GM12891 (cell line): Measurements from ENCODE around the gene ZNF714.

DNA sequence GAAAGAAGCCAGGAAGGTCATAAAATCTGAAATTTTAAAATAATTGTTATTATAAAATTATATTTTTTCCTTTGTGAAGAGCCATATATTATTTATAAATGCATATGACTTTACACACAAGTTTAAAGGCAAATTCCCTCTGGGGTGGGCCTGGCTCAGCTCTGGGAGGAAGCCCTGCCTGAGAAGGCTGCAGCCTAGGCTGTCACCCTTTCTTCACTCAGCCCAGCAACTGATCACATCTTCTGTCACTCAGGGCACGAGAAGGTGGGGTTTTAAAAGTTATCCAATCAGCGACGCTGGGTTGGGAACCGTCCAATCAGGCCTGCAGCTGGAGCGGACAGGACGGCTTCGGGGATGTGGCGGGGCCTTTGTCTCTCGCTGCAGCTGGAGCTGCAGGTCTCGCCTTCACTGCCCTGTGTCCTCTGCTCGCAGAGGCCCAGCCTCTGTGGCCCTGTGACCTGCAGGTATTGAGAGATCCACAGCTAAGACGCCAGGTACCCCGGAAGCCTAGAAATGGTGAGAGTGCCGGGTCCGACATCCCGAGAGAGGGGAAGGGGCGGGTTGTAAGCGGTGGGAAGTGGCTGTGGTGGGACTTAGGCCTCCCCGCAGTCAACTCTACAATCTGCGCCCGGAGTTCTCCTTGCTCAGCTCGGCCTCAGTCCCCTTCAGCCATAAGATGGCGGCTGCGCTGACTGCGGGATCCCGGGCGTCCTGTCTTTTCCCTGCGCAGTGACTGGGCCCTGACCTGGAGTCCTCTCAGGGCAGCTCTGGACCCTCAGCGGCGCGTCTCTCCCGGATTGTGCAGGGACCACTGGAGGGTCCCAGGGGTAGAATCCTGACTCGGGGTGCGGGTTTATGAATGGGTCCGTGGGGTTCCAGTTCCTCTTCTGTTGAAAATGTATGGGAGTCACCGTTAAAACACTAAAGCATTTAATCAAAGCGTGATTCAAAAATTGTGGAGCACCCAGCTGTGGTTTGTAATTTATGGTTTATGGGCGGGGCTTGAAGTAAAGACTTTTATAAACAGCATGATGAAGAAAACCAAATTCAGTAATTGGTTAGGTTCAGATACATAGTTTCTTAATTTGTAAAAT lies at the start of gene ZNF714:
ZNF714 (plus strand) TSS at position 371 of the 1,094 bp plus-strand sequence.
- RRBS = 1% methylated on average over 7 of the region's 38 CpGs

GRCh38 chr19:21083774-21084194 lies 1.8 kb downstream of the ZNF714 start:
- RRBS = no CpG with 5 or more reads among the region's 2 CpGs

DNA sequence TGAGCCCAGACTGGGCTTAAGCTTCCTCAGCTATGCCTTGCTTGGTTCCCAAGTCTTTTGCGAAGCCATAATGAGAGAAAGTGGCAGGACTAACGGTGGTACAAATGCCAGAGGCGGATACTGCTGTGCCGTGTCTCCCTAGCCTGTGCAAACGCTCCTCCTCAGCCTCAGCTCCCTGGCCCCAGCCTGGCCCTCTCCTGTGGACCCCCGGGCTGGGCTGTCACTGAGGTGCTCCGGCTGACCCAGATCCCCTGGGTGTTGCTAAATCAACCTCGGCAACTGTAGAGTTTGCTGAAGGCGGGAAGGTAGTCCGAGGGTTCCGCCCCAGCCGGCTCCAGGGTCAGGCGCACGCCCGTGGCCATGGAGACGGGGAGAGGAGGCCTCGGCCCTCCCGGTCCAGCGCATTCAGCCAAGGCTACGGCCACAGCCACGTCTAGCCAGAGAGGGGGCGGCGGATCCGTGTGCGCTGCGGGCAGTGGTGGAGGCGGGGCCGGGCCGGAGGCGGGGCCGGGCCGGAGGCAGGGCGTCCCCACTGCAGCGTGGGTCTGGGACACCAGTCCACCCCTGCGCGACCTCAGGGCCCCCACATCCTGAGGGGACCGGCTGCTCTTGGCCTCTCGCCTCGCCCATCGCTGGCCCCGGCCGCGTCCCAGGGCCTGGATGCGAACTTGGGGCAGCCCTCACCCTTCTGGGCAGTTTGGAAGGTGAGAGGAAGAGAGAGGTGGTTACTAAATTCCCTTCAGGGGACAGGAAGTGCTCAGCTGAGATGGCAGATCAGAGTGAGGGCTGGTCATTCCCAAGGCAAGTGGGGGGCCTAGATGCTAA lies 16.3 kb upstream of the ZNF492 start:
- RRBS = 51% methylated on average over 18 of the region's 44 CpGs

DNA sequence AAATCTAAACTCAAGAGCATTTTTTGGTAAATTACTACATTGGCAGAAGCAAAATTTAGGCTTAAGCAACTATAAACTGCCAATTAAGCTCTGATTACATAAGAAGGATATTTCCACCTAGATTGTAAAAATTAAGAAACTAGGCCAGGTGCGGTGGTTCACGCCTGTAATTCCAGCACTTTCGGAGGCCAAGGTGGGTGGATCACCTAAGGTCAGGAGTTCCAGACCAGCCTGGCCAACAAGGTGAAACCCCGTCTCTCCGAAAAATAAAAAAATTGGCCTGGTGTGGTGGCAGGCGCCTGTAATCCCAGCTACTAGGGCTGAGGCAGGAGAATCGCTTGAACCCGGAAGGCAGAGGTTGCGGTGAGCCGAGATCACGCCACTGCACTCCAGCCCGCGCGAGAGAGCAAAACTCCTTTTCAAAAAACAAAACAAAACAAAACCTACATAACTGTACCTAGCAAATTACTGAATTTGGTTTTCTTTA lies 921 bp downstream of the ZNF91 start:
- RRBS = no CpG with 5 or more reads among the region's 14 CpGs

DNA sequence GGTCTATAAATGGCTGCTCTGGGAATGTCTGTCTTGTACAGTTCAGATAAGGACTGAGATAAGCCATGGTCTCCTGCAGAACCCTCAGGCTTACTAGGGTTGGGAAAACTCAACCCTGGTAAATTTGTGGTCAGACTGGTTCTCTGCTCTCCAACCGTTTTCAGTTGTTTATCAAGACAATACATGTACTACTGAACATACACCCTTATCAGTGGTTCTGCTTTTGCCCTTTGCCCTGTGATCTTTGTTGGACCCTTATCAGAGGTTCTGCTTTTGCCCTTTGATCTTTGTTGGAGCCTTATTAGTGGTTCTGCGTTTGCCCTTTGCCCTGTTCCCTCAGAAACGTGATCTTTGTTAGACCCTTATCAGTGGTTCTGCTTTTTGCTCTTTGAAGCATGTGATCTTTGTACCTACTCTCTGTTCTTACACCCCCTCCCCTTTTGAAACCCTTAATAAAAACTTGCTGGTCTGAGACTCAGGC lies 37.2 kb downstream of the ZNF675 start:
- RRBS = no CpG with 5 or more reads among the region's 3 CpGs

DNA sequence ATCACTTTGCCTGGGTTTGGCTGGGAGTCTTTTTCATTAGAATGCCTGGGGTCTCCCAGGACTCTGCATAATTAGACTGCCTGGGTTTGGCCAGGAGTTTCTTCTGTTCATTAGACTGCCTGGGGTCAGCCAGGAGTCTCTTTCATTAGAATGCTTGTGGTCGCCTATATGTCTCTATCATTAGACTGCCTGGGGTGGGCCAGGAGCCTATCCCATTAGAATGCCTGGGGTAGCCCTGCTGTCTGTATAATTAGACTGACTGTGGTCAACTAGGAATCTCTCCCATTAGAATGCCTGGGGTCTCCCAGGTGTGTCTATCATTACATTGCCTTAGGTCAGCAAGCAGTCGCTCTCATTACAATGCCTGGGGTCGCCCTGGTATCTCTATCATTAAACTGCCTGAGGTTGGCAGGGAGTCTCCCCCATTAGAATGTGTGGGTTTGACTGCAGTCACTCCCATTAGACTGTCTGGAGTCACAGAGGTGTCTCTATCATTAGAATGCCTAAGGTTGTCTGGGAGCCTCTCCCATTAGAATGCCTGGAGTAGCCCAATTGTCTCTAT lies 1451.6 kb downstream of the UQCRFS1 start:
- RRBS = no CpG with 5 or more reads among the region's 3 CpGs

DNA sequence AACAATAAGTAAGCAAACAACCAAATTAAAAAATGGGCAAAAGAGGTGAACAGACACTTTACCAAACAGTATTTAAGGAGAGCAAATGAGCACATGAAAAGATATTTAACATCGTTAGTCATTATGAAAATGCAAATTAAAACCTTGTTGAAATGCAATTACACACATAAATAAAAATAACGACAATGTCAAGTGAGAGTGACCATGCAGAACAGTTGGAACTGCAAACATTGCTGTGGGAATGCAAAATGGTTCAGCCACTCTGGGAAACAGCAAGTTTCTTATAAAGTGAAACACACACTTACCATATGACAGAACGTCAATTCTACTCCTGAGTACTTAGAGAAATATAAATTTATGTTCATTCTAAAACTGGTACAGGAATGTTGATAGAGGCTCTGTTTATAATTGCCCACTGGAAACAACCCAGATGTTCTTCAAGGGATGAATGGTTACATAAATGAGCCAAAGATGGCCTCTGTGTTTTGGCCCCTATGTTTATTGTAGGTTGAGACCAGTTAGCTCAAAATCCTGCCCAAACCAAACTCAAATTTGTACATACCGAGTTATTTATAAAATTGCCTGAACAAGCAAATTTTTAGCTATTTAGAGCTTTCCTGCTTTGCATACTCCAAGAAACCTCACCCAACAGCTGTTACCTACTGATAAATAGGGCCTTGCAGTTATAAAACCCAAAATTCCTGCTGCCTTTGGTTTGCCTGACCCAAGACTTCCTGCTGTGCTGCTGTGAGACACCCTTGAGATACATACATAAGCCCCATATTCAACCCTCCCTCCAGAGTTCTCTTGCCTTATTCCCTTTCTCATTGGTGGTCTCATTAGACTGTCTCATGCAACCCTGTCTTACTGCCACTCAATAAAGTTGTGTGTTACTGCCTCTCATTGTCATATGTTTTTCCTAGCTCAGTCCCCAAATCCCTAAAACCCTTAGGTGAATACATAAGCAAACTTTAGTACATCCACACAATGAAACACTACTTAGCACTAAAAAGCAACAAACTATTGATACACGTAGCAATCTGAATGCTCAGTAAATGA lies 677.8 kb downstream of the UQCRFS1 start:
- RRBS = no CpG with 5 or more reads among the region's 5 CpGs

DNA sequence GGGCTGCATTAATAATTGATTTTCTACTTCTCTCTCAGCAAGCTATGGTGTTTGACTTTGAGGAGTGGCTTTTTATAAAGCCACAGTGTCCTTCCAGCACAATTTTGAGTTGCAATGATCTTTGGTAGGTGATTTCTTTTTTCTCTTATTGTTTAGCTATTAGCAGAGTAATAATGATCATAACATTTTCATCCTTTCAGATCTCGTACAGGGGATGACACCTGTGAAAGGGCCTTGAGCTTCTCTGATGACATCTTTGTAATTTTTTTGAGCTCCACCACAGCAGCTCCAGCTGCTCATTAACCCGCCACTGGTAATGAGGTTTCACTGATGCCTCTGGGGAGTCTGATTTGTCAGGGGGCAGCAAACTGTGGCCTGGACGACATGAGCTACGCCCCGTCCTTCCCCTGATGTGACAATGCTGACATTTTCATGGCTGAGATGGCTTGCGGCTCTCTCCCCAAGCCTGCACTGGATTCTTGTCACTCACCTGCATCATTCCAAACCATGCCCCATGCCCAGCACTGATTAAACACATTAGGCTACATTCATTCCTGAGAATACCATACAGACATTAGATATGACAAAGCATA lies 670.1 kb downstream of the UQCRFS1 start:
- RRBS = no CpG with 5 or more reads among the region's 6 CpGs

- RRBS = no CpG with 5 or more reads among the region's 16 CpGs
These were observed 223.8 kb downstream of the UQCRFS1 start for GRCh38 chr19:28989088-28989546.

GRCh38 chr19:29247729-29248296 lies 34.9 kb upstream of the UQCRFS1 start:
- RRBS = no CpG with 5 or more reads among the region's 10 CpGs

GRCh38 chr19:29587792-29588184 lies 18.3 kb upstream of the POP4 start:
- RRBS = no CpG with 5 or more reads among the region's 4 CpGs

DNA sequence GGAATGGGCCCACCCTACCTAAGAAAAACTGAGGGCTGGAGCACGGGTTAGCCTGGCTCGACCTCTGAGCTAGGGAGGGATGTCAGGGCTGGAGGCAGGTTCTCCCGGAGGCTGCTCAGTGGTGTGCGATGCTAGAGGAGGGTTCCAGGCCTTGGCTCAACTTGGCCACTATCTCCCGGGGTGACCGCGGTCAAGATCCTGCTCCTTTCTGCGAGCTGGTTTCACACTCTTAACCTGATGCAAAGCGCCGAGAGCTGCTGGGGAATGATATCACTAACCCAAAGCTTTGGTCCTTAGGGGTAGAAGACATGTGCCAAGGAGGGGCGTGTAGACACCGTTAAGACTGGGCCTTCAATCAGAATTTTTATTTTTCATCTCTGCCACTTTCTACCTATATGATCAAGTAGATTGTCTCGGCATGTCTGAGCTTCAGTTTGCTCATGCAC lies 384 bp downstream of the POP4 start:
- RRBS = 3% methylated on average over 3 of the region's 13 CpGs

GRCh38 chr19:29760016-29760462 lies 45.0 kb upstream of the C19orf12 start:
- RRBS = no CpG with 5 or more reads among the region's 21 CpGs

- RRBS = no CpG with 5 or more reads among the region's 7 CpGs
These were observed 70.0 kb downstream of the URI1 start for GRCh38 chr19:30011936-30012488.

- RRBS = no CpG with 5 or more reads among the region's 1 CpG
These were observed 211.0 kb upstream of the ZNF536 start for GRCh38 chr19:30161250-30161449.

DNA sequence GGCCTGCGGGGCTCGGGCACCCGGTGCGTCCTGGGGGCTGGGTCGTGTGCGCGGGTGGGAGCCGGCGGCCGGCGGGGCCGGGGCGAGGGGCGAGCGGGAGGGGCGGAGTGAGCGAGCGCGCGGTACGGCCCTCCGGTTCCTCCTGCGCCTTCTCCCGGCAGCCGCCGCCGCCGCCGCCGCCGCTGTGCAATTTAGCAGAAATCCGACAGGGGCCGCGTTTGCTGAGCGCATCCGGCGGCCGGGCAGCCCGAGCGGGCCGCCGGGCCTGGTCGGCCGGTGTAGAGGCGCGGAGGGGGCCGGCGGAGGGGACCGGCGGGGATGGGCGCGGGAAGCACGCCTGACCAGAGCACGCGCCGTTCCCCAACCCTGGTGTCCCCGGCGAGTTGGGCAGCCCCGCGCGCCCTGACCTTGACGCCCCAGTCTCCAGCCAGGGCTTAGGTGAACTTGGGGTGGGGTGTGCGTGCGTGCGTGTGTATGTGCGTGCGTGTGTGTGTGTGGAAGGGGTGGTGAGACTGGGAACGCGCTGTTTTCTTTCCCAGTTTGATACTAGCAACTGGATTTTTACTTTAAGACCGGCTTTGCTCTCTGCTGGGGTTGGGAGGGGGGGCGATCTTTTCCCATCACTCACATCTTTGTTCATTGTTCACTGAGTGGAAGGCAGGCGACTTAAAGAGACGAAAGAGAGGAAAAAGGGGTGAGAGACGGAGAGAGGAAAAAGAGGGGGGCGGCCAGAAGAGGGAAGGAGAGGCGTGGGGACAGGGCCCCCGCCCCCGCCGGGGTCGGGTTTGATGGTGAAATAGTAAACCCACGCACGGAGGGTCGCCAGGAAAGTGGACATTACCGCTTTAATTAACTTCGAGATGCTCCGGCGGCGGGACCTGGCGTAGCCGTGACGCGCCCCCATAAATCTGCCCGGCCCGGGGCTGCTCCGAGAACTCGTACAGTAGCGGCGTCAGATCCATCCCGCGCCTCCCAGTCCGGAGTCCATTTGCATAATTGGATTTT lies 144.3 kb upstream of the ZNF536 start:
- RRBS = 2% methylated on average over 60 of the region's 101 CpGs

DNA sequence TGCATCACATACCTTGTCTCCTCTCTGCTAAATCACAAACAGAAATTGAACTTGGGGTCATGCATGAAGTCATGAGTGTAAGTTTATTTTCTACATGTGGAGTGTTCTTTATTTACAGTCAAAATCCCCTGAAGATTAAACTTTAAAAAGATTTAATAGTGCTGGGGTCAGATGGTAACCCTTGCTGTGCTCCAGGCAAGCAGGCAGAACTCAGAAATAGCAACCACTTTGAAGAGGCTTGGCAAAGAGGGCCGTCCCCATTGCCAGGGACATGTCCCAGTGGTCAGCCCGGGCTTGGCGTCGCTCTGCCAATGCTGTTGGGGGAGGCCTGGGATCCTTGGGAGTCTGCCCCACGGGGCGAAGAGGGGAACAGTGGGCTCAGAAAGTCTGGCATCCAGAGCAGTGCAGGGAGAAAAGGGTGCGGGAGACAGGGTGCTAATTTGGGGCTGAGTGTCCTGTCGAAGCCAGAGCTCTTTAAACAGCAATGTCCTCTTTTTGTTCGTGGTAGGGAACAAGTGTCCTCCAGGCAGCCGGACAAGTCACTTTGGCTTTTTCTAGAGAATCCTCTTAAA lies 46.1 kb upstream of the ZNF536 start:
- RRBS = no CpG with 5 or more reads among the region's 10 CpGs

DNA sequence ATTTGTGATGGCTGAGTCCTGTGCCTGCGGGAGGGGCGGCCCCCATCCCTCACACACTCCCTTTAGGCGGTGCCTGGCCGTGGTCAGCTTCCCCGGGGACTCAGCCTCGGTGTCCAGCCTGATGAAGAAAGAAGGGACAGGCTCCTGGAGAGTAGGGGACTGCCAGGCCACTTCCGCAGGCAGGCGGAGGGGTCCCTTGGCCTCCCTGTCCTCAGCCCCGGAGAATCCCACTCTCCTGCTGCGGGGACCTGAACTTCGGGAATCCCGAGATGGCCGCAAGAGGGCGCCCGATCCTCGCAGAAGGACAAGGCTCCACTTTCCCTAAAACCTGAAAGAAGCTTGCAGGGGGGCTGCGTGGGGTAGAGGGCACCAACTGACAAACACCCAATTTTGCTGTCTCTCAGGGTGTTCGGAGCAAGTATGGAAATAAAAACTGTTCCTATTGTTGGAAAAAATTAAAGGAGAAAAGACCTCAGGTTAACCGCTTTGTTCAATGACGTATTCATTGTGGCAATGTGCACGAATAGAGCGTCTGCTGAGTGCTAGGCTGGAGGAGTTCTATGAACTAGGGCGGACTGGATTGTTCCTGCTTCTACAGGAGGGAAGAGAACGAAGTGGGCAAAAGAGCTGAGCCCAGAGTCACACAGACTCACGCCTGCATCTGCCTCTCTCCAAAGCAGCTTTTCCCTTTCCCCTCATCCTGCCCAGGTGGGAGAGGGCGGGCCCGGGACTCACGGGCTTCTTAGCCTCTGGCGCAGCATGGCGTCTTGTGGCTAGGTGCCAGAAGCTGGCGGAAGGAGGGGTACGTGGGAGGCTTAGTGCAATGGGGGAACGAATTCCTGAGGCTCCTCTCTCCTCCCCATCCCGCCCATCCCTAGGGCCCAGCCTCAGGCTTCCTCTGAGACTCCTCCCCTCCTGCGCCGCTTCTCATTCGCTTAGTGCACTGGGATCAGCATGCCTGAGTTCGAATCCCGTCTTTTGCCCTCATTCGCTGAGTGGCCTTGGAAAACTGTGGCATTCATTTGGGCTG lies 297.5 kb downstream of the ZNF536 start:
- RRBS = no CpG with 5 or more reads among the region's 40 CpGs

GRCh38 chr19:31220502-31220802 lies 128.8 kb downstream of the TSHZ3 start:
- RRBS = no CpG with 5 or more reads among the region's 2 CpGs